Renal cortical epithelial cell (primary cell): Measurements from ENCODE around the genes RABAC1 and TMEM145.

GRCh38 chr19:41959002-41959938 lies at the start of gene RABAC1:
Gene RABAC1 (minus strand): TSS chr19:41959321.
- RRBS: 3% methylated on average over 10 of the region's 46 CpGs

- RRBS: no CpG with 5 or more reads among the region's 13 CpGs
These were observed 3.2 kb downstream of the ATP1A3 start for GRCh38 chr19:41990750-41991353.

GRCh38 chr19:42068656-42069983 lies 886 bp downstream of the GRIK5 start:
- RRBS: 5% methylated on average over 11 of the region's 42 CpGs

- RRBS: no CpG with 5 or more reads among the region's 16 CpGs
These were observed 2.9 kb downstream of the ZNF574 start for GRCh38 chr19:42078756-42079445.

DNA sequence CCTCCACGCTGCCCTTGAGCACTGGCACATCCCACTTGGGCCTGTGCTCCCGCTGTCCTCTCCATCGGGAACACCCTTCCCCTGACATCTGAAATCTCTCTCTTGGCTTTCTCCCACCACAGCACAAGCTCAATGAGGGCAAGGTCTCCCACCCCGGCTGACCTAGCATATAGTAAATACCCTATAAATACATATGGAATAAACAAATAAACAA lies 11.3 kb downstream of the DEDD2 start:
- RRBS: no CpG with 5 or more reads among the region's 4 CpGs

DNA sequence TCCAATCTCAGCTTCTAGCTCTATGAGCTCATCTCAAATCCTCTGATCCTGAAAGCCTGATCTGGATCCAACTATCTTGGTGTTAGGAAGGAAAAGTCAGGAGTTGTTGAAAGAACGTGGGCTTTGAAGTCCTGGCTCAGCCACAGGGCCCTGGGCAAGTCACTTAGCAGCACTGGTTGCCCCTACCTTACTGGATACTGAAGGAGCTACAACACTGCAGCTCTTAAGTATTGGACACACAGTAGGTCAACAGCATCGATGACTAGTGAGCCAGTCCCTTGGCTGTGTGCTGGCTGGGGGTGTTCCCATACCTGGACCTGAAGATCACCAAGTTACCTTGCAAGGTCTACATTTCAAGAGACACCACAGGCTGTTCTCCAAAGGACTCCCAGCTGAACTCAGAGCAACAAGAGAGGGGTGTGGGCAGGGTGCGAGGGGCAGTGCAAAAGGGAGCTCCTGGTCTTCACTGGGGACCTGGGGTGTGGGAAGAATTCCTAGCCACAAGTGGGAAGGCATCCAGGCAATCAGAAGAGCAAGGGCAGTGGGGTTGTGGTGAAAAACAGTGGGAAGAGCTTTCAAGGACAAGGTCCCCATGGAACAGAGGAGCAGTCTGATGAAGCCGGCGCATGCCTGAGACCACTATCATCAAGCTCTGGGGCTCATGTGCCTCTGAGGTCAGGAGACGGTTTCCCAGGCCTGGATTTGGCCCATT lies 4.5 kb upstream of the GSK3A start:
- RRBS: no CpG with 5 or more reads among the region's 6 CpGs

GRCh38 chr19:42255718-42256665 lies 1.1 kb upstream of the ERF start:
- RRBS: 2% methylated on average over 3 of the region's 39 CpGs

DNA sequence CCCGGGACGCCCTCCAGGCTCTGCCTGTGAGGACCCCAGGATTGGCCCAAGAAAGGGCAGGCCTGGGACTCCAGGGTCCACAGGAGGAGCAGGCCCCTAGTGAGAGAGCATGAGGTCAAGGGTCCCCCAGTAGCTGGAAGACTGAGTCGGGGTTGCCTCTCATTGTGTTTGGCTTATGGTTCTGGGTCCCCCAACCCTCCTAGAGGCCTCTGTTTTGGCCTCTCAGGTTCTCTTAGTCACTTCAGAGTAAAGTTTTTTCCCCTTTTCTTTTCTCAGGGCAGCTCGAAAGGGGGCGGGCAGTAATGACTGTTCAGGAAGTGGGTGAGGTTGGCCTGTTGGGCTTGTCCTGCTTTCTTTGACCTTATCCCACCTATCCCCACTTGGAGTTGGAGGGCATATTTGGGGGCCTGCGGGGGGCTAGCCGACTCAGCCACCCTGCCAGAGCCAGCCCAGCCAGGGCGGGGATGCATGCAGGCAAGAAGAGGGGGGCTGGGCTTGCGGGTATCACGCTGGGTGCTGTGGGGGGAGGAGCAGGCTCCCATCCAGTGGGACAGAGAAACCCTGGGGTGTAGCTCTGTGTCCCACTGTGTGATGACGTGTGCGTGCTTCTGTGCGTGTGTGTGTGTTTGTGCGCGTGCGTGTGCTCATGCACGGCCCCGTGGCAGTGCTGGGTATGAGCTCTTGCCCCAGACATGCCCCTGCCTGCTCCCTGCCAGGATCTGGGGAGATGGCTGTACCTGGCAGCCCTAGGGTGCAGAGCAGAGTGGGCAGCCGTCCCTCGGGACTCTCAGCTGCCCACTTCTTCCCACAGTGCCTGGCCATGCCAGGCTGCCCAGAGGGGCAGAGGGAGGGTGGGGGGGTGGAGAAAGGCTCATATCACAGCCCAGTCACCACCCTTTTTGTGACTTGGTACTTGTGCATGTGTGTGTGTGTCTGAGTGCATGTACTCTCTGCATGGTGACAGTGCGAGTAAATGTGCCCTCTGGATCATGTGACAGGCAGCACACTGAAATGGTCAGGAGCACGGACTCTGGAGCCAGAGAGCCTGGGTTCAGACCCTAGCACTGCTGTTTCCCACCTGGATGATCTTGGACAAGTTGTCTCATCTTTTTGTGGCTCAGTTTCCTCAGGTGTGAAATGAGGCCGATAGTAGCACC lies 1.6 kb downstream of the CIC start:
- RRBS: no CpG with 5 or more reads among the region's 23 CpGs

DNA sequence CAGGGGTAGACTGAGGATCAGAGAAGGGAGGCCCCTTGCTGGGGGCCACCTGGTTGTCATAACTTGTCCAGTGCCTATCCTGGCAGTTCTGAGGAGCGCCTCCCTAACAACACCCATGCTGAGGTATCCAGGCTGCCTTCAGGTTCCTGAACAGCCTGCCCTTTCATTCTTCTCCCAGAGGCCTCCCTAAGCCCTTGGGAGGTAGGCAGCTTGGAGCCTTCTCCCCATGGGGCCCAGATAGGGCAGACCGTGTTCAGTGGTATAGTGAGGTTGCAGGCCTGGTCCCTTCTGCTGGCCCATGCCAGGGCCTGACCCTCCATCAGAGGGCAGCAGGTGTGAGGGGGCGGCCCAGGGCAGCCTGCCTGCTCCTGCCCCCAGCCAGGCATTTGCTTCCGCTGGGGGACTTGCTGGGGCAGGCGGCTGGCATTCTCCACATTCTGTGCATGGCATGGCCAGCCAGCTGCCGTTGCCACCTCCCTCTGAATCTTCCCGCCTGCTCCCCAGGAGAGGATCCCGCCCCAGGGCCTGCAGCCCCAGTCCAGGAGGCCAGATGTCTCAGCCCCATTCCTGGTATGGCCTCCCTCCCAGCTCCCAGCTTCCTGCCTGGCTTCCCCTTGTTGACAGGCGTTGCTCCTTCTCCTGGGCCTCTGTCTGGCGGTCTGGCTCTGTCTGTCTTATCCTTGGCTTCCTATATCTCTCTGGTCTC lies 8.8 kb downstream of the CIC start:
- RRBS: no CpG with 5 or more reads among the region's 10 CpGs

- RRBS: 30% methylated on average over 3 of the region's 10 CpGs
These were observed 12.8 kb downstream of the CIC start for GRCh38 chr19:42281704-42282395.

GRCh38 chr19:42284140-42285124 lies 15.4 kb downstream of the CIC start:
- RRBS: under 1% methylated on average over 40 of the region's 116 CpGs

DNA sequence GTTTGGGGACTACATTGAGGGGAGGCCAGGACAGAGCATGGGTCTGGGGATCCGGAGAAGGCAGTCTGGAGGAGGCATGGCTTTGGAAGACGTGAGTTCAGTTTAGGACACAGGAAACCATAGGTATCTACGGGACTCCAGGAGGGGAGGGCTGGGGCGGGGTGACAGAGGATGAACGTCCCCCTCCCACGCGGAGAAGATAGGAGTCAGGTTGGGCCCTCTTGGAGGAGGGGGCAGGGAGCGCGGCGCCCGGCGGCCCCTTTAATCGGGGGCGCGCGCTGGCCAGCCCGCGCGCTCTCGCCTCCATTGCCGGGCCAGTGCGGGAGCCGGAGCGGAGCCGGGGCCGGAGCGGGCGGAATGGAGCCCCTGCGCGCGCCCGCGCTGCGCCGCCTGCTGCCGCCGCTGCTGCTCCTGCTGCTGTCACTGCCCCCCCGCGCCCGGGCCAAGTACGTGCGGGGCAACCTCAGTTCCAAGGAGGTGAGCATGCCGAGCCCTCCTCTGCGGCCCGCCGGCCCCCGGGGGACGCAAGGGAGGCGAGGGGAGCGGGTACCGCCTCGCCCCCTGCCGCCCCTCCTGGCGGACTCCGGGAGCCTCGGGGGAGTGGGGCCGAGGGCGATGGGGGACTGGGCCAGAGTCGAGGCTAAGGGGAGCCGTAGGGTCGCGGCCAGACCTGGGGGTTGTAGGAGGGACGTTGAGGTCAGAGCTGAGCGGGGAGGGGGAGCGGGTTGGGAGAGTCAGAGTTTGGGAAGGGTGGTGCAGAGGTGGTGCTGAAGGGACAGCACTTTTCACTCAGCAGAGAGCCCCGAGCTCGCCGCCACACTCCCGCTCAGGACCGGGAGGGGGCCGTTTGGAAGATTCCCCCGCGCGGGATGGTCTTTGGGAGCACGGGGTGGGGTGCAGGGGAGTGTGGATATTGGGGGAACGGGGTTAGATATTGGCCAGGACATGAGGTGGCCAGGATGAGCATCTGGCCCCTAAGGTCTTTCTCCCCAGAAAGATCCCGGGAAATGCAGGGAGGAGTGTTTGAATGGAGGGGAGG lies at the start of gene TMEM145:
Gene TMEM145, plus strand, starts transcription at position 290 of the 1,039 bp plus-strand sequence.
- RRBS: under 1% methylated on average over 34 of the region's 77 CpGs

DNA sequence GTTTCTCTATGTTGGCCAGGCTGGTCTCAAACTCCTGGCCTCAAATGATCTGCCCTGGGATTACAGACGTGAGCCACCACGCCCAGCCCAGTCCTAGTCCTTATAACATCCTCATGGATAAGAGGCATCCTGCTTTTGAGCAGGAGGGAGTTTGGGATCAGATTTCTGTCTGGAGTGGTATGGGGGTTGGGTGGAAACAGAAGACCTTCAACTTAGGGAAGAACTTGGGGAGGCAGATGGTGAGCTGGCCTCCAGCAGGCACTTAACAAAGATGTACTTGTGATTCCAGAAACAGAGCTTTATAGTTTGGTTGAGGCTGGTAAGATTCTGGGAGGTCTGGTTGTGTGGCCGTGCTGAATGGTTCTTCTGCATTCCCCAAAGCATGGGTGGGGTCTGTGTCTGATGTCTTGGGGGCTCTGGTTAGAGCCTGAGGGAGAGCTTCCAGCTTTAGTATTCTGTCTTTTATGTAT lies 4.7 kb downstream of the MEGF8 start:
- RRBS: no CpG with 5 or more reads among the region's 3 CpGs

DNA sequence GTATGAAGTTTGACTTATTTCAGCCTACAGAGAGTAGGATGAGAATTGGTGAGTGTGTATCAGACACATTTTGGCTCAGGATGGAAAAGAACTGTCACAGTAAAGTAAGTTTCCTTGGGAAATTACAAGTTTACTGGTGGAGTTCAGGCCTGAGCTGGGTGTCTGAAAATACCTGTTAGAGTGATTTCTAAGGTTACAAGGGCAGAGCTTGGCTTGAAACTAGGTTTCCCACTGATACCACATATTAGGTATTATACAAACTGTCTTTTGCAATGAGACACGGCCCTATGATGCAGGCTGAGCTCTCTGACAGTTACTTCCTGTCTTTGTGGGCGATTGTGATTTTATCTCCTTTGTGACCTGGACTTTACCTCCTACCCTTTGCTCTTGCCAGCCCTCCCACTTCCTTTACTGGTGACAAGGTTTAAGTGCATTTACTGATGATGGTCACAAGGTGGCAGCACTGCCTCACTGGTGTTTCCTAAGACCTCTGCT lies 7.5 kb upstream of the CXCL17 start:
- RRBS: no CpG with 5 or more reads among the region's 2 CpGs

DNA sequence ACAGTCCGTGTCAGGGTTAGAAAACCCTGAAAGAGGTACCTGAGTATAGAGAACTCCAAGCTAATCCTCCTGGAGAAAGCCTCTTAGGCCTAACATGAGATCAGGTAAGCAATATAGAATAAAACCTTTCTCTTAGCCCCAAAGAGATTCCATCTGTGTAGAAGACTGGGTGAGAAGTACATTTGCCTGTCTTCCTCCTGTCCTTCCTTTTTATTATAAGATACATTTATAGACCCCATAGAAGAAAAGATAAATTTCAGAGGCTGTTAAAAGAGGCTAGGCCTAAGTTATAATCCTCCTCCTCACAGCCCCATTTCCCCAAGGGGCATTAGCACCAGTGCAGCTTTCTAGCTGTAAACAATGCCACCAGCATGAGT lies 20.9 kb downstream of the CEACAM1 start:
- RRBS: no CpG with 5 or more reads among the region's 1 CpG

DNA sequence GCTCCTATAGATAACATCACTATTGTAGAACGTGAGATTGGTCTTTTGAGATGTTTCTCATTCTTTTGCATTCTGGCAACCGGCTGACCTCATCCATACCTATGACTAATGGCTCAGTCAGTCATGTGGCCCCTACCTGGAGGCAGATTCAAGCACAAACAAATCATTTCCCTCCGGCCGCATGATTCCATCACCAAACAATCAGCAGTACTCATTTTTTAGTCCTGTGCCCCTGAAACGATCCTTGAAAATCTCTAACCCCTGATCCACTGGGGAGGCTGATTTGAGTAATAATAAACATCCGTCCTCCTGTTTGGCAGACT lies 4.0 kb downstream of the PSG9 start:
- RRBS: 3% methylated on average over 2 of the region's 6 CpGs

- RRBS: no CpG with 5 or more reads among the region's 47 CpGs
These were observed 1.9 kb downstream of the LYPD3 start for GRCh38 chr19:43463421-43464045.

- RRBS: no CpG with 5 or more reads among the region's 11 CpGs
These were observed 1.6 kb downstream of the ETHE1 start for GRCh38 chr19:43525241-43525893.

DNA sequence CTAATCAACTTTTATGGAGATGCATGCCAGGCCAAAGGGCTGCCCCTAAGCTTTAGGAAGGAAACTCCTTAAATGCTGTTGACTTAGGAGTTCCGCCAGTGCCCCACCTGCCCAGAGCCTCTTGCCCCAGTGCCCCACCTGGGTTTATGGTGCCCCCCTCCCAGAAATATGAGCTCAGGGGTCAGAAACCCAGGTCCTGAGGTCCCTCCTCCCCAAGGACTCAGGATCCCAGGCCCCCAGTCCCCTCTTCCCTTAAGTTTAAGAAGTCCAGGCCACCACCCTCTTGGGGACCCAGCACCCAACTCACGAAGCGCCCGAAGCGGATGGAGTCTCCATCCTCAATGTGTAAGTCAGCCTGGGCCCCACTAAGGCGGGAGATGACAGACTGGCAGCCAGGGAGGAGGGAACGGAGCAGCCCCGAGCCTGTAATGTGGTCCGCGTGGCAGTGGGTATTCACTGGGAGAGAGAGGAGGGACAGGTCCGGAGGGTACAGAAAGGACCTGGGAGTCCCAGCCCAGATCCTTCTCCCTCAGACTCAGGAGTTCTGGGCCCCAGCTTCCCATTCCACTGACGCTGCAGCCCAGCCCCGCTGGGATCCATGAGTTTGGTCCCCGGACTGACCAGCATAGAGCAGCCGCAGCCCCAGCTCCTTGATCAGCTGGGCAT lies 974 bp downstream of the ETHE1 start:
- RRBS: 0% methylated on average over 2 of the region's 15 CpGs

DNA sequence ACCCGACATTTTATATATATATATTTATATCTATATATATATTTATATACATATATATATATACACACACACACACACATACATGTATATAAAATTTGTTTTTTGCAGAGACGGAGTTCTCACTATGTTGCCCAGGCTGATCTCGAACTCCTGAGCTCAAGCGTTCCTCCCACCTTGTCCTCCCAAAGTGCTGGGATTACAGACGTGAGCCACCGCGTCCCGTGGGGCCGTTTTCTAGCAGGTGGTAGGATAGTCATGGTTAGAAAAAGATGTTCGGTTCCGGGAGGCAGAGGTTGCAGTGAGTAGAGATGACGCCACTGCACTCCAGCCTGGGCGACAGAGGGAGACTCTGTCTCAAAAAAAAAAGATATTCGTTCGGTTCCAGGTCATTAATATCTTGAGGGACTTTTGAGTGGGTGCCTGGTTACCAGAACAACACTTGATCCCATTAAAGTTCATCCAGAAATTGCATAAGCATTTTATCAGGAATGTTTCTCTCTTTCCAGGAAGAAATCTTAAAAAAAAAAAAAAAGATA lies 771 bp upstream of the ETHE1 start:
- RRBS: no CpG with 5 or more reads among the region's 15 CpGs